HepG2 (cell line): Measurements from ENCODE around the gene TTC7B.

GRCh38 chr14:90512543-90513140, 115.8 kb downstream of the CALM1 start:
- RRBS, 2 experiments: no CpG with 5 or more reads among the region's 9 CpGs
CAGE:
- cytosol, long polyA minus RNA: no peak
- cytosol, long polyA plus RNA: no peak
- long polyA plus RNA: no peak
- nucleus, long polyA minus RNA: no peak
- nucleus, long polyA plus RNA: no peak

- RRBS, 2 experiments: no CpG with 5 or more reads among the region's 8 CpGs
CAGE:
- cytosol, long polyA minus RNA: no peak
- cytosol, long polyA plus RNA: no peak
- long polyA plus RNA: no peak
- nucleus, long polyA minus RNA: no peak
- nucleus, long polyA plus RNA: no peak
Measured at GRCh38 chr14:90545936-90546603, 149.2 kb downstream of the CALM1 start.

DNA sequence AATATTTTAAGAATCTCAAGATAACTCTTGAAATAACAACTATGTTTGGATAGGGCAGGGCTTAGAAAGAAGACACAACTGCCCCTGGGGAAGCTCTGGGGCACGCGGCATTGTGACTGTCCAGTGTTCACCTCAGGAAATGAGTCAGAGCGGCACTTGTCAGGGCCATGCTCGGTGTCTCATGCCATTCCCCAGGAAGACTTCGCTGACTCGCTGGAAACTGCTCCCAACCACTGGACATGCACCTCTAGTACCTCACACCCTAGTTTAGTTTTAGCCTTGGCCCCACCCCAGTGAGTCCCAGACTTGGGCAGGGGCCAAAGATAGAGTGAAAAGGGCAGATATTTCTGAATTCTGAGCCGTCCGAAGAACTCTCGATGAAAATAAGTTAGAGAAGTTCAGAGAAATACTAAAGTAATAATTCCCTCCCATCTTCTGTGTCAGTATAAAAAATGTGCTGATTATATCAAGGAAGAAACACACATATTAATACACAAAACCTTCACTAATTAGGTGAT, 191.9 kb downstream of the TTC7B start:
- RRBS, 2 experiments: no CpG with 5 or more reads among the region's 9 CpGs
CAGE:
- cytosol, long polyA minus RNA: no peak
- cytosol, long polyA plus RNA: no peak
- long polyA plus RNA: no peak
- nucleus, long polyA minus RNA: no peak
- nucleus, long polyA plus RNA: no peak

GRCh38 chr14:90675302-90675805, 140.9 kb downstream of the TTC7B start:
- RRBS, 2 experiments: 69 to 72% methylated on average over 3 of the region's 7 CpGs
CAGE:
- cytosol, long polyA minus RNA: no peak
- cytosol, long polyA plus RNA: no peak
- long polyA plus RNA: no peak
- nucleus, long polyA minus RNA: no peak
- nucleus, long polyA plus RNA: no peak

DNA sequence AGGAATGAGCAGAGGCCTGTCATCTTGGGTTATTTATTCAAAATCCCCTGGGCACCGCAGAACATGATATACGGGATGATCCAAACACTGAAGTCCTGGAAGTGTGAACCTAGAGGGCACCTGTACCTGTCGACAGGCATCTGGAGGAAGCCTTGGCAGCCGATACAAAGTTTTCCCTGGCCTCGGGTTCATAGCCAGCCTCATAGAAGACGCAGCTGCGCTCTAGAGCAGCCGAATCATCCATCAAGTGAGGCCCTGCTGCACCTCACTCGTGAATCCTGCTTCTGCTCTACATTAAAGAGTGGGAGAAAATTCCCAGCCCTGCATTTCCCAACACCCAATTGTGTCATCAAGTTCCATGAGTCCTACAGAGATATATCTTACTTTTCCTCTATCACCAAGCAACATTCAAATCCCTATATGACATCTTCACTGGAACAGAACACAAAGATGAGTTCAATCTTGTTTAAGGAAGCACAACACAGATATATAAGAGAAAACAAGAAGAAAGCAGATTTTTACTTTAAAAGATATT, 139.4 kb downstream of the TTC7B start:
- RRBS, 2 experiments: no CpG with 5 or more reads among the region's 9 CpGs
CAGE:
- cytosol, long polyA minus RNA: no peak
- cytosol, long polyA plus RNA: no peak
- long polyA plus RNA: no peak
- nucleus, long polyA minus RNA: no peak
- nucleus, long polyA plus RNA: no peak

- RRBS, 2 experiments: no CpG with 5 or more reads among the region's 13 CpGs
CAGE:
- cytosol, long polyA minus RNA: no peak
- cytosol, long polyA plus RNA: no peak
- long polyA plus RNA: no peak
- nucleus, long polyA minus RNA: no peak
- nucleus, long polyA plus RNA: no peak
Measured at GRCh38 chr14:90757802-90758186, 58.4 kb downstream of the TTC7B start.

- RRBS, 2 experiments: no CpG with 5 or more reads among the region's 15 CpGs
CAGE:
- cytosol, long polyA minus RNA: no peak
- cytosol, long polyA plus RNA: no peak
- long polyA plus RNA: no peak
- nucleus, long polyA minus RNA: no peak
- nucleus, long polyA plus RNA: no peak
Measured at GRCh38 chr14:90780441-90781036, 35.7 kb downstream of the TTC7B start.

DNA sequence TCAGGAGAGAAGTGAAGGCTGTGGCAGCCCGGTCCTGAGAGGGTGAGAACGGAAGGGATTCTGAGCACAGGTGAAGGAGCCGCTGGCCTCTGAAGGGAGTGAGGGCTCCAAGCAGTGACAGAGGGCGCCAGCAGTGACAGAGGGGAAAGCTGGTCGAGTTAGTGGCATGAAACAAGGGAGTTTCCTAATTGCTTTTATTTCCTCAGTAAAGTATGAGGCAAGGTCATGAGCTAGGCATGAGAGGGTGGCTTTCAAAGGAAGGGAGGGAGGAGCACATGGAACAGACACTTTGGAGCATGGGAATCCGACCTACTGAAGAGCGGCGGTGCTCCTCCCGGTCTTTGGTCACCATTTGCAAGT, 13.9 kb downstream of the TTC7B start:
- RRBS, 2 experiments: 83 to 94% methylated on average over 1 of the region's 9 CpGs
CAGE:
- cytosol, long polyA minus RNA: no peak
- cytosol, long polyA plus RNA: no peak
- long polyA plus RNA: no peak
- nucleus, long polyA minus RNA: no peak
- nucleus, long polyA plus RNA: no peak

GRCh38 chr14:90816079-90817076, at the start of gene TTC7B:
Gene TTC7B, minus strand, starts transcription at chr14:90816430.
- RRBS, 2 experiments: 3 to 4% methylated on average over 30 to 34 of the region's 99 CpGs
CAGE:
- cytosol, long polyA minus RNA: no peak
- cytosol, long polyA plus RNA: no peak
- long polyA plus RNA: no peak
- nucleus, long polyA minus RNA: no peak
- nucleus, long polyA plus RNA: no peak

DNA sequence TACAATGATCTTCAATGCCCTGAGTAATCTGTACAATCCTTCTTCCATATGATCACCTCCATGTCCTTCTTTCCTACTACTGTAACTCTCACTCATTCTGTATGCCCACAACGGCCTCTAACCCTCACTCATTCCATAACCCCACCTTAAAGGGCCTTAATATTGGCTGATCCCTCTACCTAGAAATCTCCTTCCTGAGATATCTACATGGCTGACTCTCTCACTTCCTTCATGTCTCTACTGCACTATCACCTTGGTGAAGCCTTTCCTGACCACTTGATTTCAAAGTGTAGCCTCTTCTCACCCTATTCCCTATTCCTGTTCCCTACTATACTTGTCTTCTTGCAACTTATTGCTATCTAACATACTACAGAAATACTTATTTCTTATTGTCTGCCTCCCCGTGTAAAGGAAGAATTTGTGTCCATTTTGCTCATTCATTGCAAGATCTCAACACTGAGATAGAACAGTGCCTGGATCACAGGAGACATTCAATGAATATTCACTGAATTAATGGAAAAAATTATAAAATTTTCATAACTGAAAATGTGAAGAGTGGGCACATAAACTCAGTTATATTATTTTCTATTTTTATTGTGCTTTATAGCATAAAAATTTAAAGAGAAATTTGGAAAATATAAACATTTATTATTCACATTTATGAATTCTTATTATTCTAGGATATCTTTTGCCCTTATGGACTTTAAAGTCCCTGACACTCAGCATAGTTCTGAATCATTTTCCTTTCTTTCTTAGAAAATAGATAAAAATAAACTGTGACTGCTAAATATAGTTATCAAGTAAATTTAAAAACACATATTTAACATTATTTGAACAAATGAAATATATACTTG, 117.7 kb upstream of the TTC7B start:
- RRBS, 2 experiments: no CpG with 5 or more reads among the region's 2 CpGs
CAGE:
- cytosol, long polyA minus RNA: no peak
- cytosol, long polyA plus RNA: no peak
- long polyA plus RNA: no peak
- nucleus, long polyA minus RNA: no peak
- nucleus, long polyA plus RNA: no peak

- RRBS, 2 experiments: no CpG with 5 or more reads among the region's 4 CpGs
CAGE:
- cytosol, long polyA minus RNA: no peak
- cytosol, long polyA plus RNA: no peak
- long polyA plus RNA: no peak
- nucleus, long polyA minus RNA: no peak
- nucleus, long polyA plus RNA: no peak
Measured at GRCh38 chr14:91022311-91022865, 38.1 kb downstream of the RPS6KA5 start.

GRCh38 chr14:91224591-91224920, 19.9 kb downstream of the GPR68 start:
- RRBS, 2 experiments: no CpG with 5 or more reads among the region's 13 CpGs
CAGE:
- cytosol, long polyA minus RNA: no peak
- cytosol, long polyA plus RNA: no peak
- long polyA plus RNA: no peak
- nucleus, long polyA minus RNA: no peak
- nucleus, long polyA plus RNA: no peak

DNA sequence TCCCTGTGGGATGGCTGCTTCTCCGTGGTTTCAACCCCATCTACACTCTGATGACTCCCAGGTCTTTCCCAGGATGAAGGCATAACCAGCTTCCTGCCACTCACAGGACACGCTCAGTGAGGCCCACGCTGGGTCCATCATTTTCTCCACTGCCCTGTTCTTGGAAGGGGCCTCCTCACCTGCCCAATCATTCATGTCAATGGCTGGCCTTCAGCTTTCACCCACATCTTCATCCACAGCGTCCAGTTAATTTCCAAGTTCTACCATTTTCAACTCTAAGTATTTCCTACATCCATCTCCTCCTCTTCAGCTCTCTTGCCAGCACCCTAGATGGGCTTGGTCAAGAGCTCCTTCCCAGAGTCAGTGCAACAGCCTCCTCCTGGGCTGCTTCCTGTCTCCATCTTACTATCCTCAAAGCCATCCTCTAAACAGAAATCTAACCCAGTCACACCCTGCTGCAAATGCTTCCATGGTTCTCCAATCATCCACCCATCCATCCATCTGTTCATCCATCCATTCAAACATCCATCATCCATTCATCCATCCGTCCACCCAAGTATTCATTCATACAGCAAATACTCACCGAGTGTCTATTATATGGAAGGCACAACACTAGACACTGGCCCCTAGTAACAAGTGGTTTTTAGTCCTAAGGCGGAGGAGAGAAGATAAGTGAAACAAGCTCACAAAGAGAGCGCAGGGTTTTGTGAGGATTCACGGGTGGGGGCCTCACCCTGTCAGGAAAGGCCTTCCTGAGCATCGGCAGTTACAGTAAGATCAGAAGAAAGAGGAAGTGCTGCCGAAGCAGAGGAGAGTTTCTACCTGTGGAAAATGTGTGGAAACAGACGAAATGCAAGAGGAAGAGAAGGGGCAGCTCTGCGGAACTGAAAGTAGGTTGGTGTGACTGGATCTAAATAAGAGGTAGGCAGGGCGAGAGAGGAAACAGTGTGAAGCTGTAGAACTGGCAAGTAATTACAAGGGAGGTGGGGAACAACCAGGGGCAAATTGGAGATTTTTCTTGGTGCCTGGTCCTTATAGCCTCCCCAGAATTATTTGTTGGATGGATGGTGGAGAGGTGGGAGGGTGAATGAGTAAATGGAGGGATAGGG, 2.9 kb downstream of the GPR68 start:
- RRBS, 2 experiments: no CpG with 5 or more reads among the region's 14 CpGs
CAGE:
- cytosol, long polyA minus RNA: no peak
- cytosol, long polyA plus RNA: no peak
- long polyA plus RNA: no peak
- nucleus, long polyA minus RNA: no peak
- nucleus, long polyA plus RNA: no peak

DNA sequence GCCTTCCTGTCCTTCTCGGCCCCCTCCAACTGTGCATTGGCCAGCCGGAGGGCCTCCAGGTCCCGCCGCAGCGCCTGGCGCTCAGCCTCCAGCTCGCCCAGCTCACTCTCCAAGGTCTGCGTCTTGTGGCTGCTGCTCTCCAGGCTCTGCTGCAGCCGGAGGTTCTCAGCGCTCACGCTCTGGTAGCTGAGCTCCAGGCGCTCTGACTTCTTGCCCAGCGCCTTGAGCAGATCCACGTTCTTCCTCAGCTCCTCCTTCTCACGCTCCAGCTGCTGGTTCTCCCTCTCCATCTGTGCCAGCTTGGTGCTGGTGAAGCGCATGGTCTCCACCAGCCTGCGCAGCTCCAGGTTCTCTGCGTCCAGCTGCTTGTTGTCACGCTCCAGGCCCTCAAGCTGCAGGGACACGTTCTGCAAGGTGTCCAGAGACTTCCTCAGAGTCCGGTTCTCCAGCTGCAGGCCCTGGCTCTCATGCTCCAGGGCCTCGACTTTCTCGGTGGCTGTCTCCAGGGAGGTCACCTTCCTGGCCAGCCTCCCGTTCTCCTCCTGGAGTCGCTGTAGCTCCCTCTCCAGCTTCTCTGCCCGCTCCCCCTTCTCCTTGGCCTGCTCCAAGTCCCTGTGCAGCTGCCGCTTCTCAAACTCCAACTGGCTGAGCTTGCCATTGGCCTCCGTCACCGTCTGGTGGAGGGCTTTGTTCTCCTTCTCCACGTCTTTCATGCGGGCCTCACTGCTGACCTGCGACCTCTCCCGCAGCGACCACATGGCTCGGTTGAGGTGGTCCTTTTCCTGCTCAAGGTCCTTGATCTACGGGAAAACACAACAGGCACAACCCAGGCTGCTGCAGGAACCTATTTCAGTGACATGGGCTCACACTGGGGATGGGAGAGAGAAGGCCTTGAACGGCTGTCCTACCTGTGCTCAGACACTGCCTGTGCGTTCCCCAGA, 69.1 kb upstream of the GPR68 start:
- RRBS, 2 experiments: 100% methylated on average over 6 of the region's 38 CpGs; no CpG with 5 or more reads in 1 of the 2 experiments
CAGE:
- cytosol, long polyA minus RNA: no peak
- cytosol, long polyA plus RNA: no peak
- long polyA plus RNA: no peak
- nucleus, long polyA minus RNA: no peak
- nucleus, long polyA plus RNA: no peak

DNA sequence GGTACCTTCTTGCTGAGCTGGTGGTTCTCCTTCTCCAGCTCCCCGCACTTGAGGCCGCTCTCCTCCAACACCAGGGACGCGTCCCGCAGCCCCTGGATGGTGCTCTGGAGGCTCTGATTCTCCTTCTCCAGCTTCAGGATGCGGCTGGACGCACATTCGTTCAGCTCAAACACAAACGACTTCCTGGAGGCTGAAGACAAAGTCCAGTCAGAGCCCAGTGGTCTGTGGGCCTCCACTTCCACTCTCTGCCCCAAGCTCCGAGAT, 76.5 kb upstream of the GPR68 start:
- RRBS, 2 experiments: no CpG with 5 or more reads among the region's 10 CpGs
CAGE:
- cytosol, long polyA minus RNA: no peak
- cytosol, long polyA plus RNA: no peak
- long polyA plus RNA: no peak
- nucleus, long polyA minus RNA: no peak
- nucleus, long polyA plus RNA: no peak

- RRBS, 2 experiments: no CpG with 5 or more reads among the region's 3 CpGs
CAGE:
- cytosol, long polyA minus RNA: no peak
- cytosol, long polyA plus RNA: no peak
- long polyA plus RNA: no peak
- nucleus, long polyA minus RNA: no peak
- nucleus, long polyA plus RNA: no peak
Measured at GRCh38 chr14:91411279-91411566, 6.4 kb downstream of the CCDC88C start.

- RRBS, 2 experiments: no CpG with 5 or more reads among the region's 62 CpGs
CAGE:
- cytosol, long polyA minus RNA: no peak
- cytosol, long polyA plus RNA: no peak
- long polyA plus RNA: no peak
- nucleus, long polyA minus RNA: no peak
- nucleus, long polyA plus RNA: no peak
Measured at GRCh38 chr14:91573900-91575011, 64.1 kb upstream of the PPP4R3A start.

DNA sequence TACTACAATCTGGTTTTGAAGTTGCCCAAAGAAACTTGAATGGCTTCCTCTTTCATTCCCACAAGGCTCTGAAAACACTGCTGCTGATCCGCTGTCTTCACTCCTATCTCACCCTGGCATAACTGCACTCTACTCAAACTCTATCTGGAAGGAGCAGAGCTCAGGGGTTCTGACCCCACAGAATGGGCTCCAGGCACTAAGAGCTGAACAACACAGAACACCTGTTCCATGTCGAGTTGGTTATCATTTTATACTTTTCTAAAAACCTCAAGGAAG, 70.2 kb upstream of the PPP4R3A start:
- RRBS, 2 experiments: no CpG with 5 or more reads among the region's 2 CpGs
CAGE:
- cytosol, long polyA minus RNA: no peak
- cytosol, long polyA plus RNA: no peak
- long polyA plus RNA: no peak
- nucleus, long polyA minus RNA: no peak
- nucleus, long polyA plus RNA: no peak

DNA sequence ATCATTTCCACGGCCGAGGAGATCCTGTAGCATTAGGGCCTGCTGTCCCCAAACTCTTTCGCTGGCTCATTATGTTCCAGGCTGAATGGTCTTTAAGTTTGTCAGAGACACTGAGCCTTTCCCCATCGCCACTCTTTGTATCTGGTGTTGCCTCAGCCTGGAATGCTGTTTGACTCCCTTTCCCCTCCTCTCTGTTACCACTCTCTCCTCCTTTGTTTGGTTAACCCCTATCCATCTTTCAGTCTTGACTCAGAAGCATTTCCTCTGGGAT, 95.4 kb upstream of the PPP4R3A start:
- RRBS, 2 experiments: no CpG with 5 or more reads among the region's 4 CpGs
CAGE:
- cytosol, long polyA minus RNA: no peak
- cytosol, long polyA plus RNA: no peak
- long polyA plus RNA: no peak
- nucleus, long polyA minus RNA: no peak
- nucleus, long polyA plus RNA: no peak

GRCh38 chr14:91774248-91775075, 42.6 kb upstream of the CATSPERB start:
- RRBS, 2 experiments: no CpG with 5 or more reads among the region's 5 CpGs
CAGE:
- cytosol, long polyA minus RNA: no peak
- cytosol, long polyA plus RNA: no peak
- long polyA plus RNA: no peak
- nucleus, long polyA minus RNA: no peak
- nucleus, long polyA plus RNA: no peak